RPMI7951 (cell line): ENCODE measurements around the gene ABHD10.

DNA sequence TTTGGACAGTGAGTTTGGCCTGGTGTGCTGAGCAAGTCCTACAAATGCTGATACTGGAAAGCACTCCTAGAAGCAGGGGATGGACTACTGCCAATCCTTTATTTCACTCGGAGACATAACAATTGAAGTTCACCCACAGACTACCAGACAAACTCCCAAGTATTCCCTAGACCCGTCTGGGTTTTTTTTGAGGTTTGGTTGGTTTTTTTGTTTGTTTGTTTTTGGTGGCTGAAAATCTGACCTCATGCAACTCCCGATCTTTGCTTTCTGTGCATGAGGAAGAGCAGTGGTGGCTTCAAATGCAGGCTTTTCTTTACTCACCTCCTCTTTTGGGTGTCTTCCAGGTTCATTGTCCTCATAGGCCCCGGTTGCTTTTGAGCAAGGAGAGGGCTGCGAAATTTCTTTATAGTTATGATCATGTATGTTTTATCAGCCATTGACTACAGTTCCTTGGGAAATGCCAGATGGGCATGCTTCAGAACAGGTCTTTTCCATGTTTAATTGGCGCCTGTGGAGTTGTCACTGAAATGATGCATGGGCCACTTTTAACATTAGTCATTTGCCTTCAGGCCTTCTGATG is 1.8 kb downstream of the PLCXD2 start:
- RAMPAGE, long total RNA, result no peak

DNA sequence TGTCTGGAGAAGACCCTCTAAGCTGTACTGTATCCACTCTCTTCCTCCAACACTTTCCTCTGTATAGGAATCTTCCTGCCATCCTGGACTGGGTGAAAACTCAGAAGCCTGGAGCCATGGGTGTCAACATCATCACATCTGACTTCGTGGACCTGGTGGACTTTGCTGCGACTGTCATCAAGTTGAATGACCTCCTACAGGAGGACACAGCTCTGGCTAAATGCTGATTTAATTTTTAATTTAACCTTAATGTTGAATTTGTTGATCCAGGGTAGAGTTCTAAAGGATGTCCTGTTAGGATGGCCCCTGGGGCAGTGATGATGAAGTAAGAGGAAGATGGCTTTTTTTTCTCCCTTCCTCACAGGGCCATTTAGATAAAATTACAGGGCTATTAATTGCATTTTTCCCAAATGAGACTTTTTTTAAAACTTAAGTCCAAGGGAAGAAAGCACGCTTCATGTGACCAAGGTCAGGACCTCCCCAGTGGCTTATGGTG is 46.2 kb downstream of the PLCXD2 start:
- RAMPAGE, long total RNA, result no peak

- RAMPAGE, long total RNA, result no peak
Observed at GRCh38 chr3:111733791-111733990, 59.2 kb downstream of the PLCXD2 start.

- RAMPAGE, long total RNA, result no peak
Observed at GRCh38 chr3:111739187-111740041, 64.9 kb downstream of the PLCXD2 start.

- RAMPAGE, long total RNA, result no peak
Observed at GRCh38 chr3:111859952-111861070, 1.2 kb downstream of the PHLDB2 start.

GRCh38 chr3:111978382-111979620 is at the start of gene ABHD10:
ABHD10 (plus strand) TSS chr3:111979026.
- RAMPAGE, long total RNA, result start-site peak on the plus strand at chr3:111979010-111979046, 183 and 74 reads in 2 replicates

GRCh38 chr3:111992108-111992804 is 6.5 kb upstream of the TAGLN3 start:
- RAMPAGE, long total RNA, result no peak

DNA sequence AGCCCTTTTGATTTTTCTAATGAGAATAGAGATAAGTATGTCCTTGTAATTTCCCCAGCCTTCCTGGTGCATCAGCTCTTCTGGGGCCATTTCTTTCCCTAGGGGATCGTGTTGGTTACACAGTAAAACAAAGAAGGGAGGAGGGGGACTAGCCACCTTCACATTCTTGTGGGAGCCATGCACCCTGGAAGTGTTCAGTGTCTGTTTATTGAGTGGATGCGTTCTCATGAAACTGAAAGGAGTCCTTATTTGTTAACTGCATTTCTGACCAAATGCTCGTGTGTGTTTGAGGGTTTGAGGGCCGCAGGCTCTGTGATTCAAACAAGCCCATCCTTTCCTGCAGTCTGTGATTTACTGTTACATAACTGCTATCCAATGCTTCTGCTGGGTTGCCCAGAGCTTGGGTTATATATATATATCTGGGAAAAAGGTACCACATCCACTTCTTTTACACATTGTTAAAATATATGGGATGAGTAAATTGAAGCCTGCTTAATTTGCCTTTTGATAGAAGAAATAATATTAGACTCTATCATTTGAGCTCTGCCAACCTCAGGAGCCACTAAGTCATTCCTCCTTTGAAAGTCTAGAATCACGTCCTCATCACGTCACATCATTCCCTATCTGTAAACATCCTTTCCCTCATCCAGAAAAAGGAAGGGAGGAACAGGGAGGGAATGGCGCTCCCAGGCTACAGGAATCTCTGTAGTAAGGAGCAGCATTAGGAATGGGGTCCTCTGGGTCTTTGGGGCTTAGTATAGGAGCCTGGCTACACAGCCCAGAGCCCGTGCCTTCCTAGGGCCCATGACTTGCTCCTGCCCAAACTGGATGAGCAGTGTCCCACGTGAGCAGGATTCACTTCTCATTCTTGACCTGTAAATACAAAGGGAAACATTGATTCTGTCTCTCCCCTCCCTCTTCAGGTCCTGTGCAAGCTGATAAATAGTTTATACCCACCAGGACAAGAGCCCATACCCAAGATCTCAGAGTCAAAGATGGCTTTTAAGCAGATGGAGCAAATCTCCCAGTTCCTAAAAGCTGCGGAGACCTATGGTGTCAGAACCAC is 1.5 kb downstream of the TAGLN3 start:
- RAMPAGE, long total RNA, result no peak

GRCh38 chr3:112113679-112114331 is 19.2 kb downstream of the GCSAM start:
- RAMPAGE, long total RNA, result no peak

GRCh38 chr3:112116097-112116591 is 16.9 kb downstream of the GCSAM start:
- RAMPAGE, long total RNA, result no peak

- RAMPAGE, long total RNA, result no peak
Observed at GRCh38 chr3:112136002-112136386, 2.9 kb upstream of the GCSAM start.

DNA sequence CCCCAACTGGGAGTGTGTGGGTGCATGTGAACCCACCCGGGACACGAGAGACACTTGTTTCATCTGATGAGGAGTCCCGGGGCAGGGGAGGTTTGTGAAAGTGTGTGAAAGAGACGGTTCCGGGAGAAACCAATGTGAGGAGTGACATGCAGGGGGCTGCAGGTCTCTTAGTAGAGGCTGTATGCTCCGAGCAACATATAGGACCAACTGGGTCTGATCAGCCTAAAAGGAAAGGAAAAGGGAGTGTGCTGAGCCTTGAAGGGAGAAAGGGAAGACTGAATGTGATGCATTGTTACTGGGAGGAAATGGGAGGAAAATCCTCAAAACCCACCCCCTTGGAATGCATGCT is 8.9 kb upstream of the SLC9C1 start:
- RAMPAGE, long total RNA, result no peak

GRCh38 chr3:112308068-112308576 is 14.1 kb upstream of the SLC9C1 start:
- RAMPAGE, long total RNA, result no peak

DNA sequence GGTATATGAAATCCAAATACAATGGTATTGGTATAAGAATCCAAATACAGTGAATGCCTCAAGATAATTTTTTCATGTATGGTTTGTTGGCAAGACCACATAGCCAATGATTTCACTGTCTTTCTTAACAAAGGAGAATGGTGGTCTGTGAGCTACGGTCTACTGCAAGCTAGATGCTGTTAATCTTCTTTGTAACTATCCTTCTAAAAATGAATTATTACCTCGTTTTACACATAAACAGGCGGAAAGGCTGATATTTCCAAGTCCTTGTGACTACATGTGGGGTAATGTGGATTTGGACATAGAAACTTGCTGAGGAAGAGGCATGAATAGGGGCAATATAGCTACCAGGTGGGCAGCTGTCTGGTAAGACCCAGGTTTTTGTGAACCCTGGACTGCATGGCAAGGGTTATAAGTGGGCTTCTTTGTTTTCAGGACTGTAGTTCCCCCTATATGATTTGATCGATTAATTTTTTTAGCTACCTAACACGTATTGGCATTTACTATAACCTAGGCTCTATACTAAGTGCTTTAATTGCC is 1.1 kb downstream of the CD200 start:
- RAMPAGE, long total RNA, result no peak

- RAMPAGE, long total RNA, result no peak
Observed at GRCh38 chr3:112334789-112335593, 2.0 kb downstream of the CD200 start.

- RAMPAGE, long total RNA, result no peak
Observed at GRCh38 chr3:112353596-112353887, 20.6 kb downstream of the CD200 start.

- RAMPAGE, long total RNA, result no peak
Observed at GRCh38 chr3:112676659-112677361, 35.9 kb upstream of the CCDC80 start.

- RAMPAGE, long total RNA, result no peak
Observed at GRCh38 chr3:113212258-113212906, 1.0 kb downstream of the BOC start.

GRCh38 chr3:113285099-113286172 is 74.1 kb downstream of the BOC start:
- RAMPAGE, long total RNA, result no peak

- RAMPAGE, long total RNA, result no peak
Observed at GRCh38 chr3:113625774-113626135, 70.7 kb downstream of the USF3 start.